HT-29 (cell line): Measurements from ENCODE around the genes HOXC12, HOXC9 and NFE2.

DNA sequence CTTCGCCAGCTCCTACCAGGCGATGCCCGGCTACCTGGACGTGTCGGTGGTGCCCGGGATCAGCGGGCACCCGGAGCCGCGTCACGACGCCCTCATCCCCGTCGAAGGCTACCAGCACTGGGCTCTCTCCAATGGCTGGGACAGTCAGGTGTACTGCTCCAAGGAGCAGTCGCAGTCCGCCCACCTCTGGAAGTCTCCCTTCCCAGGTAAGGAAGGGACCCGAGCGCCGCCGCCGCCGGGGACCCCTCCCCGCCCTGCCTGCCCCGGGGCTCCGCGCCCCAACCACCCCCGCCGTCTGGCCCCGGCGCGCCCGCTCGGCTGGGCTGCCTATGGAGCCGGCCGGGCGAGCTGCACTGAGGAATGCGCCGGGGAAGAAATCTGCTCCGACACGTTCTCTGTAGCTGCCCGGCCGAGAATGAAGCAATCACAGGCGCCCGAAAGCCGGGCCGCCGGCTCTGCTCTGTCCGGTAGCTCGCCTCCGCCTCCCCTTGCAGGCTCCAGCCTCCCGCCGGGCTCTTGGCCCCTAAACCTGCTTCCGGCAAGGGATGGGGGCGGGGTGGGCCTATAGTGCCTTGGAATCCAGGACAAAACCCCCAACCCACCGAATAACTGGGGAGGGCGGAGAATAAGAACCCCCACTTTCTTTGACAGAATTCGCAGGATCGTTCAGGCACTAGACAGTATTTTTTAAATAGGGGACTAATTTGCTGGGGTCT lies 964 bp downstream of the HOXC13 start:
- RAMPAGE, long total RNA, result no peak

DNA sequence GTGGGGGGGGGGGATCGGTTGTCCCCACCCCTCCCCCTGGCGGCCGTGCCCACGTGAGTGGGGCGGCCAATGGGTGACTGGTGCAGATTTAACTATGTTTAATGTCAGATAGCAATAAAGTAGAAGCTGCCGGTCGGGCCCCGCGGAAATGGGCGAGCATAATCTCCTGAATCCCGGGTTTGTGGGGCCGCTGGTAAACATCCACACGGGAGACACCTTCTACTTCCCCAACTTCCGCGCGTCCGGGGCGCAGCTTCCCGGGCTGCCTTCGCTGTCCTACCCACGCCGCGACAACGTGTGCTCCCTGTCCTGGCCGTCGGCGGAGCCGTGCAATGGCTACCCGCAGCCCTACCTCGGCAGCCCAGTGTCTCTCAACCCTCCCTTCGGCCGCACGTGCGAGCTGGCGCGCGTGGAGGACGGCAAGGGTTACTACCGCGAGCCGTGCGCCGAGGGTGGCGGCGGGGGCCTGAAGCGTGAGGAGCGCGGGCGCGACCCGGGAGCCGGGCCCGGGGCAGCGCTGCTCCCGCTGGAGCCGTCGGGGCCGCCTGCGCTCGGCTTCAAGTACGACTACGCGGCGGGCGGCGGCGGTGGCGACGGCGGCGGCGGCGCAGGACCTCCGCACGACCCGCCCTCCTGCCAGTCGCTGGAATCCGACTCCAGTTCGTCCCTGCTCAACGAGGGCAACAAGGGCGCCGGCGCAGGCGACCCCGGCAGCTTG lies at the start of gene HOXC12:
Gene HOXC12 (plus strand): TSS at position 122 of the 718 bp plus-strand sequence.
- RAMPAGE, long total RNA, result no peak

DNA sequence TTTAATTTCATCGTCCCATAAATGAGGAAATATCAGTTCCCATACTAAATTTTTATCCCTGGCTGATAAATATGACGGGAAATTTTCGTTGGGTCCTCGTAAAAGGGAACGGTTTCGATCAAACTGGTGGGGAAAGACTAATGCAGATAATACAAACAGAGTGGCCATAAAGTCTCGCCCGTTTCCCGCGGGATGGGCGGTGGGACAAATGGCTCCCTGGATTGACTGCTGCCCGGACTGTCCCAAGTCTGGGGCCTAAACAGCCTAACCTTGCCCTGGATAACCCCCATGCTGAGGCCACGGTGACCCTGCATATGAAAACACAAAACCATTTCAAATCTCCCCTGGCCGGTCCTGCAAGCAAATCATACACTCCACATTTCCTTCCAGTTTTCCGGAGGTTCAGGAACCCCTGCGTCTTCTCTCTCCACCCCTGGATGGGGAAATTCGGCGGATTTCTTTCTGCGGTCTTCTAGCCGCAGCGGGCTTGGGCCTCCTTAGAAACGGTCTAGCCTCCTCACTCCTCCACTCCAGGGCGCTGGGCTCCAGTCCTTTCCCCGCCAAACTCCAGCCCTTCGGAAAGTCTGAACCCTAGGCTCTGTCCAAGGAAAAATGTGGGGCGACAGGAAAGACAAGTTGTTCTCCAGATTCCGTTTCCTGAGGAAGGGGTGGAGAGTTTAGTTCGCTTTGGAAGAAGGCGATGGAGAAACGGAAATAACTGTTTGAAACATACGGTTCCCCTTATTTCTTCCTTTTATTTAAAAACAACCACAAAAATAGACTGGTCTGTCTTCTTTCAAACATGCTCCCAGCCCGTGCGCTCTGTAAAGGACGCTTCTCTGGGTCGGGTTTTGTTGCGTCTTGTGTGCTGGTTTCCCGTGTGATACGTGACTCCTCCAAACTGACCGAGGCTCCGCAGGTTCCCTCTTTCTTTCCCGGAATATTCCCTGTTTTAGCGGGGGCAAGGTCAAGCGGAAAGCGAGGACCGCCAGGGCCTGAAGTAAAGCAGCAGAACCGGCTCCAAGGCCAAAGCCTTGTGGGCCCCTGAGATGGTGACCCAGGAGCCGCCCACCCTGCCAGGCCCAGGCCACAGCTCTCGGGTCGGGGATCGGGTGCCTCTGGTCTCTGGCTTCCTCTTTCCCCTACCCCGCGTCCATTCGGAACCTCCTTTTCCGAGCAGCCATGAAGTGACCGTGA lies 1.3 kb upstream of the HOXC10 start:
- RAMPAGE, long total RNA, result no peak

DNA sequence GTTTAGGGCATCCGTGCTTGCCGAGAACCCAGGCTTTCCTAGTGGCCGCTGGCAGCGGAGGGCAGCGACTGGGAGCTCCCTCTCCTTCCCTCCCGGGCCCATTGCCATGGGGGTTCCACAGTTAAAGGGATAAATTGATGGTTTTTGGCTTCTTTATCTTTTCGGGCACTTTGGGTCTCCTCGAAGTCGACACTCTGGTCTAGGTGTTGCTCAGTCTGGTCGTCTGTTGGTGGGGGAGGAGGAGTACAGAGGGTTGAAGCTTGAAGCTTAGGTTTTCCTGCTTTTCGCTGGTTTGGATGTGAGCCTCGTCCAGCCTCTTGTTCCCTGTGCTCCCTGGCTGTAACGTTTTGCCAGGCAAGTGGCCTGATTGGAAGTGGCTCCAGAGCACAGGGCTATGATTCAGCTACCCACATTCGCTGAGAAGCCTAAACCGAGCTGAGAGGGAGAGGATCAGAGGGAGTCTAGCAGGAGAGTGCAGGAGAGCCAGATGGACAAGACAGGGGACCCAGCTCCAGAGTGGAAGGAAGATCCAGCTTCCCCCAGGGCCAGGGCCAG lies 6.0 kb downstream of the HOXC10 start:
- RAMPAGE, long total RNA, result no peak

DNA sequence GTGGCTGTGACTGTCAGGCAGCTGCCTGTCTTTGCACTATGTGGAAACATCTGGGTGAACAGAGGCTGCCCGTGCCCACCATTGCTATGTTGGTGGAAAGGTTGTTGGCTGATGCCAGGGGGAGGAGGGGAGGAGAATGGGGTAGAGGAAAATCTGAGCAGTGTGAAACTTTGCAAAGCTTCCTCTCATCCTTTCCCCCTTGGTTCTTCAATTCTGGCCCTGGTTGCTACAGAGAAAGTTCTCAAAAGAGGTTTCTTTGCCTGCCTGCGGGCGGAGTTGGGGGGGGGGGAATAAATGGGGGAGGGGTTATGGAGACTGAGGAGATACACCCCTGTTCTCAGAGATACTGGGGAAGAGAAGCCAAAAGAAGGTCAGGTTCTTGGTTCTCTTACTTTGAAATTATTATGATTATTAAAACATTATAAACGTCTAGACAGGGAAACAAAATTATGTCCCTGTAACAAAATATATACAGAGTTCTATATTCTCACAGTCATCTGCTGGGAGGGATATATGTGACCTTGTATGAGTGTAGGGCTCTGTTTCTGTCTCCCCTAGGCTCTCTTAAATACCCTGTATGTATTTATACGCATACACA lies 7.3 kb upstream of the HOXC9 start:
- RAMPAGE, long total RNA, result no peak

GRCh38 chr12:53999921-54000871 lies at the start of gene HOXC9:
Gene HOXC9 (plus strand): TSS chr12:54000161.
- RAMPAGE, long total RNA, result no peak

GRCh38 chr12:54141474-54142531 lies 47.0 kb downstream of the SMUG1 start:
- RAMPAGE, long total RNA, result no peak

DNA sequence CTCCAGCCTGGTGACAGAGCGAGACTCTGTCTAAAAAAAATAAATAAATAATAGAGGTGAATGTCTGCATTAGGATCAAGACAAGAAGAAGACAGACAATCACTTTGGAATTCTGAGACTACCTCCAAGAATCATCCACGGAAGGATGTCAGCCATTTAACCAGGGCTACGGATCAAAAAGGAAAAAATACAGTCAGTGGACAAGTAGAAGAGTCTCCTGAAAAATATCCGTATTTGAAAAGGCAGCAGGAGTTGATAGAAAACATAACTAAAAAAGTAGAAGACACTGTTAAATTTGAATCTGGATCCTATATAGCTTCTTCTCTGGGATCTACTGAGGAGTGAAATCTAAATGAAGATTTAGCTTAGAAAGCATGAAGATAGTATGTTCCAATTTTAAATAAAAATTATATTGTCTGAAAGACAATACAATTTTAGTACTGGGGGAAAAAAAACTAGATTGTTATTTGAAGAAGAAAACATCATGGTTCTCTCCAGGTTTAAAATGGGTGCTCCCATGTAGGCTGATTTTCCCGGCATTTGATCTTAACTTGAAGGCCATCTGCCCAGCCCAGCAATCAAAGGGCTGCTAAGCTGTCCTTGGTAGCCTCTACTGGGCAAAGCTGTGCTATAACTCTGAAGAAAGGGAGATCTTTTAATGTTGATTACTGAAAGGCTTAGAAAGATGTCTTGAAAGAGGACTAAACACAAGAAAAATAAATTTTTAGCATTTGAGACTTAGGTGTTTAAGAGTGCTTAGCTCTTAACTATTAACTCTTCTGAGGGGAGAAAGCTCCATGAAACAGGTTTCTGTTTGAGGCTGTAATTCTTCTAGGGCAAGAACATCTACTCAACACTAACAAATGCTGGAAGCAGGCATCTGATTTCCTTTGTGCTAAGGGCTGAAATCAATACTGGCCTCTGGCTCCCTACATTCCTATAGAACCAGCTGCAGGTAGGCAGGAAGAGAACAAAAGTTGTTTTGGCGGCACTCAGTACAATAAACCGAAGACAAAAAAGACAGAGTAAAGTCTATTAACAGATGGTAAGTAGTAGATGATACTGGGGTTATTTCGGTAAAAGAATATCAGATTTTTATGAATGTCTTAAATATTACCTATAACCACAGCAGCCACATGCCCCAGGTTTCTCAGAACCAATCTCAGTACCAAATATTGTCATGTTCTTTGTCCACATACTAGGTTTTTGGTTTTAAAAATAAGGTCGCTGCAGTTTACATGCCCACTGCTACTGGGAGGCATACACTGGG lies 41.3 kb downstream of the CBX5 start:
- RAMPAGE, long total RNA, result no peak

DNA sequence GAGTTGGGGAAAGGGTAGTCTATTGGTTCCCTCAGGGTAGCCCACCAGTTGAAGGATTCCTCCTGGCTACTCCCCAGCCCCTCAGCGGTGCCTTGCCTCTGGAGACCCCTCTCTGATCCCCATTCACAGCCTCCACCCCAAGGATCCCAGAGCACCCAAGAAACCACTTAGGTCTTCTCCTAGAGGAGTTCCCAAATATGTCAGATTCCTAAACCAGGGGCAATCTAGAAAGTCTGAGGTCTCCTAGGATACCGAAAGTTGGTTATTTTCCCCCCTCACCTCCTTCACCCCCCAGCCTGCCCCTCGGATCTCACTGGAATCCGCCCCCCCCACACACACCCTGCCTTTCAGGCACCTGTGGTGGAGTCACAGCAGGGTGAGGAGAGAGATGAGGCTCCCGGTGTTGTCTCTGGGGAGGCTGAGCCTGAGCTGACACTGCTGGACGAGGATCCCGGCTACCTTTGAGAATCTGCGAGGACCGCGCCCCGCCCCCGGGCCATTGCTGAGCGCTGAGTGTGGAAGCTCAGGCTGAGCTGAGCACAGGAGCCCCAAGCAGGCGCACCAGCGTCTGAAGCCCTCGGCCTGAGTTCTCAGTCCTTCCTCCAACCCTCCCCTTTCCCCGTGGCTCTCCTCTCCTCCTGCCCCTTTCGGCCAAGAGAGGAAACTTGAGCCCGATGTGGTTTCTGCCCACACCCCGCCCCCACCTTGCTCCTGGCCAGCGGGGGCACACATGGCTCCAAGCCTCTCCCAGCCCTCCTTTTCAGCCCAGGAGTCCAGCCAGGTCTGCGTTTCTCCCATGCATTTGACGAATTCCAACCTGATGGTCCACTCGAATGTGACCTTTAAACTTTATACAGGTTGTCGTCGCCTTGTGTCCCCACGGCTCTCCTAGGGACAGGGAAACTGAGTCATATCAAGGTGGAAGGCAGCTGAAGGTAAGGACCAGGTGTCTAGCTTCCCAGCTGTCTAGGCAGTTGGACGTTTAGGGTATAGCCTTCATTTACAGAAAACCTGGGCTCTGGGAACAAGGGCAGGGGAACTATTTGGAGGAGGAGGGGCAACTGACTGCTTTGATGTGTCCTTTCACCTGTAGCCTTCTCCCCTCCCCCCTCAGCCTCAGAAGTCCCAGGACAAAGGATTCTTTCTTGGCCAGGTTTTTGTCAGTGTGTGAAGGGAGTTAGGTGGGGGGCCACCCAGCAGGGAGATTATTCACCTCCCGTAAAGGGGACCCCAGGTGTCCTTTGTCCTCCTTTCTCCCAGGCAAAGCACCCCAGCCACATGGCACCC lies at the start of gene NFE2:
Gene NFE2 (minus strand): TSS at position 570 of the 1,287 bp plus-strand sequence.
- RAMPAGE, long total RNA, result no peak

- RAMPAGE, long total RNA, result no peak
These were observed 15.2 kb downstream of the GPR84 start for GRCh38 chr12:54349103-54349565.

- RAMPAGE, long total RNA, result no peak
These were observed 7.4 kb upstream of the GPR84 start for GRCh38 chr12:54371499-54372279.

DNA sequence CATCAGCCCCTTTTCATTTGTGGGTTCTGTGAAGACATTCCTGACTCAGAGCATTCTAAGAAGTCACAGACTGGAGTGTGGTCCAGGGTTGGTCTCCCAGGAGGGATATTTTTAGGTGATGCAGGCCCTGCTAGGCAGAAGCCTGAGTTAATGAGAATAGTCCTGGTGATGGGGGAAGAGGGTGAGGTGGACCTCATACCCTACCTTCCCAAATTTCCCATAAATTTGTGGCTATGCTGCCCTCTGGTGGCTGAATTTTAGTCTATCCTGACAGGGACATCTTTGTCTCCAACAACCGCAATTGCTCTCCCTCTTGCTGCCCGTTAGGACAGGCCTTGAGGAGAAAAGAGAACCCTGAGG lies 9.6 kb upstream of the ZNF385A start:
- RAMPAGE, long total RNA, result no peak

GRCh38 chr12:54394546-54395529 lies 10.3 kb upstream of the ZNF385A start:
- RAMPAGE, long total RNA, result no peak

- RAMPAGE, long total RNA, result no peak
These were observed 11.4 kb upstream of the ZNF385A start for GRCh38 chr12:54395530-54396707.

DNA sequence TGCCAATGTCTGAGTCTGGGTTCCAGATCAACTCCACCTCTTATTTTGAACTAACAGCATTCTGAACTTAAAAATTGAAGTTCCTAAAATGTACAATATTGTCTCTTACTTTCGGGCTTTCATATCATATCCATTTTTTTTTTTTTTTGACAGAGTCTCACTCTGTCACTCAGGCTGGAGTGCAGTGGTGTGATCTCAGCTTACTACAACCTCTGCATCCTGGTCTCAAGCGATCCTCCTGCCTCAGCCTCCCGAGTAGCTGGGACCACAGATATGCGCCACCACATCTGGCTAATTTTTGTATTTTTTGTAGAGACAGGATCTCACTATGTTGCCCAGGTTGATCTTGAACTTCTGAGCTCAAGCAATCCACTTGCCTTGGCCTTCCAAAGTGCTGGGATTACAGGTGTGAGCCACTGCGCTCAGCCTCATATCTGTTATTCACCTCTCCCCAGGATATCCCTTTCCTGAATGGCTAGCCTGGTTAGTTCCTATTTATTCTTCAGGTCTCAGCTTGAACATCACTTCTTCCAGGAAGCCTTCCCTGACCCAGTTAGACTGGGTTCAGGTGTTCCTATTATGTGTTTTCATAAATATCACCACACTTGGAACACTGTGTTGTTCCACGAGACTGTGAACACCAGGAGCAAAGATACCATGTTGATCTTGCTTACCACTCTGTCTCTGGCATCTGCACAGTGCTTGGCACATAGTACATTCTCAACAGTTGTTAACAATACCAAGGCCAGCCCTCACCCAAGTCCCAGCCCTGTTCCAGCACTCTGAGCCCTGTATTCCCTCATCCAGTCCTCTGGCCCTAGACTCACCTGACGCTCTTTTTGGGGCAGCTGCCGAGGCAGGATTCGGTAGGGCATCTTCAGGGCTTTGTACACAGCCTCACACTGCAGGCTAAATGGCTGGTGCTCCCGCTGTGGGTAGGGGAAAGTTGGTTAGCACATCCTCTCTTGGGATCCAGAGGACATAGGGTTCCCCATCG lies 13.5 kb upstream of the ZNF385A start:
- RAMPAGE, long total RNA, result no peak

DNA sequence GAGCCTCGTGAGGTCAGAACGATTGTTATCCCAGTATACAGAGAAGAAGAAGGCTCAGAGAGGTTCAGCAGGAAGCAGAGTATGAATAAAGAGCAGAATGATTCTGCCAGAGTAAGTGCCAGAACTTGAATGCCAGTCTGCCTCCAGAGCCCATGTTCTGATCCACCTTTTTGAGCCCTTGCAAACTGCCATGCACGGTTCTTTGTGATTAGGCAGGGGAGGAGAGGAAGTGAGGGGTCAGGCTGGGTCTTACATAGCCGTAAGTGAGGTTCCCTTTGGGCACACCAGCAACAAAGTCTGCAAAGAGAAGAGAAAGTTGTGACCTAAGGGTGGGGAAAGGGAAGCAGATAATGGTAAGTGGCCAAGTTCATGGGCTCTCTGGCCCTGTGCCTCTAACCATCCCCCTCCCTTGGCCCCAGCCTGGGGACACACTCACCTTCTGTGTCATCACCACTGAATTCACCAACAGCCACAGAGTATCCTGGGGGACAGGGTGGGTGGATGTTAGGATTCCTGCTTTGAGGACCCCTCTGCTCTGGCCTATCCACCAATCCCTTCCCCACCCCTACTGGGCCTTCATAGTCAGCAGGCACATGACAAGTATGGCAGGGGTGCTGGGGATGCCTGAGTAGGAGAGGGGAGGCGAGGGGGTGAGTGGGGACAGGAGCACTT lies 11.5 kb downstream of the ITGA5 start:
- RAMPAGE, long total RNA, result no peak

GRCh38 chr12:54414017-54414484 lies 5.0 kb downstream of the ITGA5 start:
- RAMPAGE, long total RNA, result no peak

DNA sequence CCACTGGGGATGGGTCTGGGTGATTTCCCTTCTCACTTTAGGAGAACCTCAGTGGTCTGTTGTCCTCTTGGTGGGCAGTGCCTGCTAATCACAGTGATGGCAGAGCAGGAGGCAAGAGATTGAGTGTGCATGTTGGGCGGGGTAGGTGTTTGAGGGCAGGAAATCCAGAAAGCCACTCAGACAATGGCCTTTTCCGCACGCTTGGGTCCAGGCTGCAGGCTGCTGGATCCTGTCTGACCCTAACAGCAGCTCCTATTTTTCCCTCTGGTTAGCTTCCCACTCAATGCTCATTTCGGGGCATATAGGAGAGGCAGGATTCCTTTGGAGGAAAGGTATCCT lies 13.8 kb upstream of the ITGA5 start:
- RAMPAGE, long total RNA, result no peak

GRCh38 chr12:54522928-54523844 lies 25.6 kb downstream of the NCKAP1L start:
- RAMPAGE, long total RNA, result no peak

GRCh38 chr12:54611858-54612309 lies 22.8 kb downstream of the LACRT start:
- RAMPAGE, long total RNA, result no peak